ENCODE results near the genes VAV1 and ADGRE1.

DNA sequence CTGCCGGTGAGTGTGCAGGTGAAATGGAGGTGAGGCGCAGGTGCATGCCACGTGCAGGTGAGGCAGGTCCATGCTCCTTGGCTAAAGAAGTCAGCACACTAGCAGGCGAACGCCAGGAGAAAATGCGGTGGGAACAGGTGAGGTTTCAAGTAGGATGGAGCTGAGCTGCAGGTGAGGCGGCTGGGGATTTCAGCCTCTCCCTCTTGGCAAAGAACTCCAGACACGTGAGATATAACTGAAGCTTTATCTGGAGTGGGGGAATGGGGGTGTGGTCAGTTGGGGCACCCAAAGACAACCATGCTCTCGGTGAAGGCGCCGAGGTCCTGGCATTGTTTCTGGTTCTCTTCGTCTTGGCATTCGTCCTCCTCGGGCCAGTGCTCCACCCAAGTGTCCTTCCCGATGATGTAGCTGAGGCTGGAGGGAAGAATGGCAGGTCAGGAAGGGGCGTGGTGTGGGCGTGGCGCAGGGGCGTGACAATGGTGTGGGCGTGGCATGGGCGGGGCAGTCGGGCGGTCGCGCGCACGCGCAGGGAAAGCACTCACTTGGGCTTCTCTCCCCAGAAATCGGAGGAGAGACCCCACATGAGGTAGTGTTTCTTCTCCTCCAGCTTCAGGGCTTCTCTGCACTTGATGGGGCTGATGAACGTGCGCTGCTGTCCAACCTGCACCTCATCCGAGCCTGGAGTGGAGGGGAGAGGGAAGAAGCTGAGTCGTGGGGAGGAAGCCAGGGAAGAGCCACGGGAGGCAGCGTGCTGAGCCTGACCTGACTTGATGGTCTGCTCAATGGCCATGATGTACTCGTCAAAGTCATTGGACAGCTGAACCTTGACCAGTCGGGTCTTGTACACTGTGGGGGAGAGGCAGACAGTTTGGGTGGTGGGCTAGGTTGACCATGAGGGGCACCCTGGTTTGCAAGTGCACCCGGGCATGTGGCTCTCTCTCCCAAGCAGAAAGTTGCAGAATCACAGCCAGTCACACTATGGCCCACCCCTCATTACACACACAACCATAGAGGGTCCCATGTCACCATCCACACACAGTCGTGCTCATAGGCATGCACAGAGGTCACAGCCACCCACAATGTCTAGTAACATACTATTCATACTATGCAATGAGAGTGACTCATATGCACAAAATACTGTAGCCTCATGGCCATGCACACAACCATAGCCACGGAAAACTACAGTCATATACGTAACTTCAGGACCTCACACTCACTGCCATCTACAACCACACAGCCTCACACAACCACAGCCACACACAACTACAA lies 8.1 kb upstream of the TNFSF14 start:
- PRO-cap = bidirectional peak, plus-strand start at position 559 of the sequence, minus-strand start at position 389 of the sequence

DNA sequence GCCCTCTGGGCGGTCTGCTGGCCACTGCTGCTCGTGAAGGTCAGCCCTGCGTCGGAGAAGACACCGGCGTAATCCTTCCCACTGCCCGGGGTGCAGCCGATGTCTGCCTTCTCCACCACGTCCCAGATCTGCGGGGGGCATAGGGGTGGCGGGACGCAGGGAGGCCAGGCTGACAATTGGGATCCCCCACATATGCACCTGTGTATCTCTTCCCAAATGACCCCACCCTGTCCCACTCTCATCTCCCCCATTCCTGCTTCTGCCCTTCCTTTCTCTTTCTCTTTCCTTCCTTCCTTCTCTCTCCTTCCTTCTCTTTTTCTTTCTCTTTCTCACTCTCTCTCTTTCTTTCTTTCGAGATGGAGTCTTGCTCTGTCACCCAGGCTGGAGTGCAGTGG lies 12.7 kb downstream of the C3 start:
- PRO-cap = no peak

GRCh38 chr19:6723749-6724325 lies 3.4 kb upstream of the C3 start:
- PRO-cap = no peak

DNA sequence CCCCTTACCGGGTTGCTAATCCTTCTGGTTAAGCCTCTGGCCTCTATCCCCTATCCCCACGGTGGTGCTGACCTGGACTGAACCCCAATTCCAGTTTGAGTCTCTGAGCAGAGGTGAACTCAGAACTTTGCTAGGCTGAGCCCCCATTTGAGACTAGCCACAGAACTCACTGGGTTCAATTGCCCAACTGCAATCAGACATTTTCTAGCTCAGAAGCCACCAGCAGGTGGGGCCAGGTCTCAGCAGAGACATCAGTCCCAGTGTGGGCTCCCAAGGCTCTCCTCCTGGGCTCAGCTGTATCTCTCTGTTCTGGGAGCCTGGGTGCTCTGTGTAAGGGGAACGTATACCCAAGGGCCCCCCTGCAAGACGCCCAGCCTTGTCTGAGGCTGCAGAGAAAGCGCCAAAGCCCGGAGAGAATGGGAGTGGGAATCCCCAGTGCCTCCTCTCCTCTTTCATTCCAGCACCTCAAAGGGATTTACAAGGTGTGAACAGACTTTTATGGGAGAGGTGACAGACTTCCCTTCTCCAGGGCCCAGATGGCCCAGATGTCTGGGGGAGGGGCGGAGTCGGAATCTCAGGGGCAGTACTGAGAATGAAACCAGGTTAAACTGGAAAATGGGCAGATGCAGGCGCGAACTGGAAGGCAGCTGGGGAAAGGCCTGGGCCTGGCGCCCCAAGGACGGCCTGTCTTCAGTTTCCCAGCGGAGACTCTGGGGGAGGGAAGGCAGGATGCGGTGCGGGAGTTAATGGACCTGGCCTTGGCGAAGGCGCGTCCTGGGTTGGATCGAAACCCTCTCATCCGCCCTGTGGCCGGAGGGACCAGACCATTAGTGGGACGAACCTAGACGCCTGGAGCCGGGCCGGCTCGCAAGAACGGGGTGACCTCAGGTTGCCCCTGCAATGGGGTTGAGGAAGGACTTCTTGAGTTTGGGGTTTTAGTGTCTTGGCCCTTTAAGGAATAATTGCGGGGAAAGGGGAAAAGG lies 778 bp upstream of the TRIP10 start:
- PRO-cap = no peak

GRCh38 chr19:6740559-6741490 lies 1.3 kb downstream of the TRIP10 start:
- PRO-cap = no peak

- PRO-cap = no peak
Measured at GRCh38 chr19:6743228-6743698, 3.8 kb downstream of the TRIP10 start.

GRCh38 chr19:6772159-6773056 lies at the start of gene VAV1:
TSS of gene VAV1 (plus strand) at chr19:6772708.
- PRO-cap = no peak

- PRO-cap = no peak
Measured at GRCh38 chr19:6806330-6806894, 33.9 kb downstream of the VAV1 start.

DNA sequence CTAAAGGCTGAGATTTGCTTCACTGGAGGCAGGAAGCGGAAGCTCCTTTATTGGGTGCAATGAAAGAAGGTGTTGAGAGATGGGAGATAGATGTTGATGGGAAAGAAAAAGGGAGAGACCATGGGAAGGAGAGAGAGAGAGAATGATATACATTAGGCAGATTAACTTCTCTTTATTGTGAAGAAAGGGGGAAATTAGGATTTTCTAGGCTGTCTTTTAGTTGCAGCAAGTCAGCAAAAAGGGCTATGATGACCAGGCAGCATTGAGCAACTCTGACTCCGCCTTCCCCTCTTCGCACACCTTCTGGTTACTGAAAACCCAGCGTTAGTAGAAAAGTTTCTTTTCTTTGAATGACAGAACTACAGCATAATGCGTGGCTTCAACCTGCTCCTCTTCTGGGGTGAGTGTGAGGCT lies at the start of gene ADGRE1:
ADGRE1 (plus strand) TSS at position 340 of the 414 bp plus-strand sequence.
- PRO-cap = no peak

DNA sequence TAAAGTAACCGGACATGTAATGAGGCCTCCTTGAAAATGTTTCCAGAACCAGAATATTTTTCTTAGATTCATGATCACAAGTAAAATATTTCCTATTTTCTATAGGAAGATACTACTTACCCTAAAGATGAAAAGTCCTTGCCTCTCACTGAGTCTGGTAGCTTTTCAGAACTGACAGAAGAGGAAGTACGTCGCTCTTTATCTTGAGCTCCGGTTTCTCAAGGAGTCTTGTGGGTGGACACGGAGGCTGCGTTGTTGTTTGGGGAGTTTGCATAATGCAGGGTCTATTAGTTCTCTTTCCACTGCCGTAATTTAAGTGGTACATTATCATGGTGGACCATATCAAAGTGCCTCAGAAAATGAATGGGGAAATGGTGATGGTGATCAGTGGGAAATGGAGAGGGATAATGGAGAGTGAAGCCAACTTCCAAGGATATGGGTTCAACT lies 23.5 kb downstream of the MBD3L2B start:
- PRO-cap = no peak

DNA sequence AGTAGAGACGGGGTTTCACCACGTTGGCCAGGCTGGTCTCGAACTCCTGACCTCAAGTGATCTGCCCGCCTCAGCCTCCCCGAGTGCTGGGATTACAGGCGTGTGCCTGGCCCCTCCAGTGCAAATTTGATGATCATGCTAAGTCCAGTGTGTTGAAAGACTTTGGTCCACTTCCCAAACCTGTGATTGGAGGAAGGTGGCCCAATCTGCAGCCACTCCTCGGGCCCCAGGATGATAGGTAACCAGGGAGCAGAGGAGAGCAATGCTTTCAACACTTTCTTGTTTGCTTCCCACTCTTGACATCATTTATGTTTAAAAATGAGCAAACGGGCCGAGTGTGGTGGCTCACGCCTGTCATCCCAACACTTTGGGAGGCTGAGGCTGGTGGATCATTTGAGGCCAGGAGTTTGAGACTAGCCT lies 40.8 kb downstream of the INSR start:
- PRO-cap = no peak

GRCh38 chr19:7390941-7391993 lies 42.5 kb downstream of the ARHGEF18 start:
- PRO-cap = no peak

DNA sequence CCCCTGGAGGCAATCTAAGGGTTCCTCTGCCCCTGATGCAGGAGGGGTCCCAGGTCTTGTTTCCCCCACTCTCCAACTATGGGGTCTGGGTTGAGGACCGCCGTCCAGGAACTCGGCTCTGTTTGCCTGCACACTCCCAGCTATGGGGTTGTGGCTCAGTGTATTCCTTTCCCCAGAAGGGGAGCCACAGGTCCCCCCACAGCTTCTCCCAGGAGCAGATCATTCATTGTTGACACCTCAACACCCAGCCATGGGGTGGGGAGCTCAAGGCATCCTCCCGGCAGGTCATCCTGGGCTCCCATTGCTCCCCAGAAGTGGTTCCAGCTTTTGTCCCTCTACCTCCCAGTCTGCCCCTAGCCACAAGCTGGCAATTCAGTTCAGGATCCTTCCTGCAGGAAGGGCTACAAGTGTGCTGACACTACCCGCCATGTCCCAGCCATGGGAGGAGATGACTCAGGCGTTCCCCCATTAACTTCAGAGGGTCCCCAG lies 1.0 kb downstream of the ZNF358 start:
- PRO-cap = unidirectional peak, minus-strand start at position 152 of the sequence

DNA sequence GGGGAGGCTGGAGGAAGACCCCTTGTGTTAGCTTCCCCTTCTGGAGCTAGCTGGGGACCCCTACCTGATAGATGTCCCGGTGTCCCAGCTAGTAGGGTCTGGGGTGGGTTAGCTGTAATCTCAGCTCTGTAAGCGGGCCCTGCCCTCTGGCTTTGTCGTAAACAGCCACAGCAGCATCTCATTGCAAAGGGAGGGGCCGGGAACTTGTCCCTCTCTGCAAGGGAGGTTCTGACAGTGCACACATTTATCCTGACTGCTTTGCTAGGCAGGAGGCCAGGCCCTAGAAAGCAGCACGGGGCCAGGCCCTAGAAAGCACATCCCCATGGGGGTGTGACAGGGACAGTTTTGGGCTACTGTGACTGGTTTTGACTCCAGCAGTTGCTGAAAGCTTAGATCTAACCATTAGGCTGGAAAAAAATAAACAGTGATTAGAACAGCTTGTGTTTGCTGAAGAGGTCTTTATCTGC lies 931 bp downstream of the MCOLN1 start:
- PRO-cap = no peak

DNA sequence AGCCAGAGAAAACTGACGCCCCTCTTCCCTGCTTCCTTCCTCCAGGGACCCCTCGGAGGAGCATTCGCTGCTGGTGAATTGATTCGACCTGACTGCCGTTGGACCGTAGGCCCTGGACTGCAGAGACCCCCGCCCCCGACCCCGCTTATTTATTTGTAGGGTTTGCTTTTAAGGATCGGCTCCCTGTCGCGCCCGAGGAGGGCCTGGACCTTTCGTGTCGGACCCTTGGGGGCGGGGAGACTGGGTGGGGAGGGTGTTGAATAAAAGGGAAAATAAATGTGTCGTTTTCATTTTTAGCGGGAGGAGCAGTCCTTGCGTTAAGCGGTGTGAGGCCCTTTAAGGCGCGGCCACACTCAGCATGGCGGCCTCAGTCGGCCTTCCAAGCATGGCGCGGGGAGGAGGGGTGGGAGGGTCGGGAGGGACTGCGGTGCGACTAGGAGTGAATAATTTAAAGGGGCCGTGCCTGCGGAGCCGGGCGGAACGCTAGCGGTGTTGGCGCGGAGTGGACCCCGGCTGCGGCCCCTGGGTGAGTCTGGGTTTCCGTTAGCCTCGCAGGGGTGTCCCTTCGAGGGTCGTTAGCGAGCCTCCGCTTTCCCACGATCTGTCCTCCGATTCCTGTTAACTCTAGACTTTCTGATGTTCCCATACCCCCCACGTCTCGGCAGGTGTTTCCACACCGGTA lies 1.7 kb upstream of the PNPLA6 start:
- PRO-cap = bidirectional peak, plus-strand start at position 451 of the sequence, minus-strand start at position 405 of the sequence

DNA sequence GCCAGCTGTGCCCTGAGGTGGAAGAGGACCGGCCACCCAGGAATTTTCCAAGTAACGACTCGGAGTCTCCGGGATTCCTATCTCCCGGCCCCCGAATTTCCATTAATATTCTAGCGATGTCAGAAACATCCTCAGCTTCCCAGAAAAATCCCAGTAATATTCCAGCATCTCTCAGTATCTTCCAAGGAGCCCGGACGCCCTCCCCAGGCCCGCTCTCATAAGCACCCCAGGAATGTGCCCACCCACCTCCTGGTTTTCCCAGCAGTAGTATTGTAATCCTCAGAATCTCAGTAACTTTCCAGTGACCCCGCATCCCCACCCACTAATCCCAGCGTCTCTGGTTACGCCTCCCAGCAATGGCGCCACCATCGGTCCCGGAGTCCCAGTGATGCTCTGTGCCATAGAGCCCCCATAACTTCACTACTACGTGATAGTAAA lies 1.1 kb upstream of the PNPLA6 start:
- PRO-cap = no peak

GRCh38 chr19:7541068-7541671 lies 5.7 kb downstream of the PNPLA6 start:
- PRO-cap = no peak

GRCh38 chr19:7553483-7553960 lies 18.0 kb downstream of the PNPLA6 start:
- PRO-cap = no peak

GRCh38 chr19:7635675-7636063 lies 1.2 kb upstream of the STXBP2 start:
- PRO-cap = no peak

- PRO-cap = no peak
Measured at GRCh38 chr19:7637309-7638234, 662 bp downstream of the STXBP2 start.

Data from neural crest cell (in vitro differentiated cells).